ENCODE data around the genes MAN2A2, SV2B and FAM174B.

DNA sequence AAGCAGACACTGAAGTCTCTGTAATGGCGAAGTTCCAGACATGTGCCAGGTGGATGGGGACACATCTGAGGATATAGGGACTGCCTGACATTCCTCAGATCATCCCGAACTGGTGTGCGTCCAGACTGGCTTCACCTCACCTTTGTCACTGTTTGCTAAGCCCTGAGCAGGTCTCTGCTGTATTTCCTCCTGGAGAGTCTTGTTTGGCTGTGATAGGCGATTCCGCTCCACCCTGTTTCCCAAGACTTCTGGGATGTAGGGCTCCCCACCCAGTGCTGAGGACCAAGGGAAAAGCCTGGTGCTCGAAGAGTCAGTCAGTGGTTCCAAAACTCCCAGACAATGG, 11.1 kb upstream of the FURIN start:
- PRO-cap = no peak

DNA sequence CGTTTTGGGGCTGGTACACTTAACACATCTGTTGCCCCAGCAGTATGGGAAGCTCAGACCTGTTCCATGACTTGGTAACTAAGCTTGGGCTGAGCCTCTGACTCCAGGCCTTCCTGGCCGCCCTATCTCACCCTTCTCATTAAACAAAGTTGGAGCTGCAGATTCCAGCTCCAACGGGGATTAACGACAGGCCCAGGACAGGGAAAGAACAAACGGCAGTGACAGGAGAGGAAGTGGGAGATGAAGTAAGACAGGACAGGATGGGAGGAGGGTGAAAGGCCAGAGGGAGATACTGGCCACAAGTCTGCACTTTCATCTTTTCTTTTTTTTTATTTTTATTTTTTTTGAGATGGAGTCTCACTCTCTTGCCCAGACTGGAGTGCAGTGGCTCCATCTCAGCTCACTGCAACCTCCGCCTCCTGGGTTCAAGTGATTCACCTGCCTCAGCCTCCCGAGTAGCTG, 8.5 kb upstream of the FURIN start:
- PRO-cap = no peak

DNA sequence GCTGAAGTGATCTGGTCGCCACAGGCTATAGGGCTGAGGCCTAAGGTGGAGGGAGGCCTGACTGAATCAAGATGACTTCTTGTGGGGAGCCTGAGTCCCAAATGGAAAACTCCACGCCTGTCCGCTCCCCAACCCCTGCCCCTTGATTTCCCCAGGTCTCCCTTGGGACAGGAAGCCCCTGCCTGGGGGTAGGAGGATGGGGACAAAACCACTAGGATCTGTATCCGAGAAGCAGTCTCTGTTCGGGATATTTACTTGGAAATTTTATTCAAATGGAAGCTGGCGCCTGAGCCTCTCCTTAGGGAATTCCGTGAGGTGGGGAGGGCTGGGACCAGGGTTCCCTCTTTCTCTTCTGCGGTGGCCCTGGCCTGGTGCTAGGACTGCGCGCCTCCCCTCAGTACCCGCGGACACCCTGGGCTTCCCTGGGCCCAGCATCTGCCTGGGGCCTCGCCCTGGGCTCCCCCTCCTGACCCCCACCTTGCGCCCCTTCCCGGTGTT, 526 bp upstream of the FES start:
- PRO-cap = no peak

DNA sequence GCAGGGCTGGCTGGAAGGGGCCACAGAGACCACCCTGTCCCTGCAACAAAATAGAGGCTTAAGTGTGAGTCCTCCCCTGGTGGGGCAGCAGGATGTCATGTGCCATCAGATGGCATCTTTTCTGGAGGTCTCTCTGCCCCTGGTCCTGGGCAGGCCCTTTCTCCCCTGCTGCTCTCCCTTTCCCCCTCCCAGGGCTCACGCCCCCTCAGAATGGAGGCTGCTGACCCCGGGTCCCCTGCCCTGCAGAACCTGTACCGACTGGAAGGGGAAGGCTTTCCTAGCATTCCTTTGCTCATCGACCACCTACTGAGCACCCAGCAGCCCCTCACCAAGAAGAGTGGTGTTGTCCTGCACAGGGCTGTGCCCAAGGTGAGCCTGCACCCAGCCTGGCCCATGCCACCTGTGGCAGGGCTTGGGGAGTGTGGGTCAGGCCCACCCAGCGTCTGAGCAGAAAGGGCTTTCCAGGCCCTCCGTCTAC, 7.0 kb downstream of the FES start:
- PRO-cap = no peak

DNA sequence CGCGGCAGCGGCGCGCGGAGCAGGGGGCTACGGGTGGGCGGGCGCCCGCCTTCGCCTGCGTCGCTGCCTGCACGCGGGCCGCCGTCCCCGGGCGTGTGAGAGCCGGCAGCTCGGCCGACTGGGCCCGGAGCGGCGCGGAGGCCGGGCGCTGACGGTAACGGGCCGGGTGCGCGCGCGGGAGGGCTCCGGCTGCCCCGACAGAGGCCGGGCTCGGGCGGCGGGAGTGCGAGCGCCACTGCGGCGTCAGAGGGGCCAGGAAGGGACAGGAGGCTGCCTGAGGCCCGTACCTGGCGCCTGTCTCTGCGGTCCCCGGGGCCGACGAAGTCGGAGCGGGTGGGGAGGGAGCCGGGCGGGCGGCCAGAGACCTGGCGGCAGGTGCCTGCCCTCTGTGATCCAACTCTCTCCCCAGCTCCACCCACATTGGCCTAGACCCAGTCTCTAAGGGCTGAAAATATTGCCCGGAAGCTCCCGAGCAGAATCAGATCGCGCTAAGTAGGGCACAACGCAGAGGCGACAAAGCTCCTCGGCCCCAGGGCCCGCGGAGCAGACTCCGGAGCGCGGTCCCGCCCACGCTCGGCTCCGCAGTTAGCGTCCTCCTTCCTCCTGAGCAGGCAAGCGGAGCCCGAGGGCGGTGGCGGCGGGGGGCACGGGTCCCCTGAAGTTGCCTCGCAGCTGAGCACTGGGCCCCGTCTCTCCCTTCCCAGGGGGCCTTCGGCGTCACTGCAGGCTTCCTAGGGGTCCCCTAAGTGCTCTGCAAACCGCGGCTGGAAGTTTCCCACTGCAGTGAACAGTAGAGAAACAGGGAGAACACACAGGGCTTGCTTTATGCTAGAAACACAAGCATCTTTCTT, at the start of gene MAN2A2:
Gene MAN2A2, plus strand, starts transcription at position 481 of the 851 bp plus-strand sequence.
- PRO-cap = bidirectional peak, plus-strand start at position 481 of the sequence, minus-strand start at position 420 of the sequence

- PRO-cap = no peak
Measured at GRCh38 chr15:90914276-90914762, 11.2 kb downstream of the MAN2A2 start.

DNA sequence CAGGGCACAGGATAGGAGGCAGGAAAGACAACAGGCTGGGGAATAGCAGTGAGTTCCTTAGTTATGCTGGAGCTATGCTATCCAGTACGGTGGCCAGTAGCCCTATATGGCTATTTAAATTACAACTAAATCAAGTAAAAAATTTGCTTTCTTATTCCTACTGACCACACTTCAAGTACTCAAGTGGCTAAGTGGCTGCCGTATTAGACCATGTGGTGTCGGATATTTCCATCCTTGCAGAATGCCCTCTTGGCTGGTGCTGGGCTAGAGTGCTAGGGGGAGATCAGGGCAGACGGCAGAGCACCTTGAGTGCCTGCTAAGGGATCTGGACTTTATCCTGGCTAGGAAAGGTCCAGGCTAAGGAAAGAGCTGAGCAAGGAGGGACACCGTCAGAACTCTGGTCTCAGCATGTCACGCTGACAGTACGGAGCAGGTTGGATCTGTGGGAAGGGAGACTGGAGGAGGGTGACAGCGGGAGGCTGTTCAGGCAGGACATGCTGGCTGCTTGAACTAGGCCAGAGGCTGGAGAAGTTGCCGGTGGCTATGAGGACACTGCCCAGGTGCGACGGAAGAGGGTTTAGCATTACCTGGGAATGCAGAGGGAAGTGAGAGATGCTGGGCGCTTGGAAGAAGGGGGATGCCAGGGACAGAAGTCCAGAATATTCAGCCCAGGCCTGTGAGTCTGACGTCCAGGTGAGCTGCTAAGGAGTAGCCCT, 14.1 kb downstream of the MAN2A2 start:
- PRO-cap = no peak

GRCh38 chr15:90952744-90954102, 1.5 kb upstream of the RCCD1 start:
- PRO-cap = no peak

GRCh38 chr15:90957840-90958189, 3.1 kb downstream of the RCCD1 start:
- PRO-cap = no peak

DNA sequence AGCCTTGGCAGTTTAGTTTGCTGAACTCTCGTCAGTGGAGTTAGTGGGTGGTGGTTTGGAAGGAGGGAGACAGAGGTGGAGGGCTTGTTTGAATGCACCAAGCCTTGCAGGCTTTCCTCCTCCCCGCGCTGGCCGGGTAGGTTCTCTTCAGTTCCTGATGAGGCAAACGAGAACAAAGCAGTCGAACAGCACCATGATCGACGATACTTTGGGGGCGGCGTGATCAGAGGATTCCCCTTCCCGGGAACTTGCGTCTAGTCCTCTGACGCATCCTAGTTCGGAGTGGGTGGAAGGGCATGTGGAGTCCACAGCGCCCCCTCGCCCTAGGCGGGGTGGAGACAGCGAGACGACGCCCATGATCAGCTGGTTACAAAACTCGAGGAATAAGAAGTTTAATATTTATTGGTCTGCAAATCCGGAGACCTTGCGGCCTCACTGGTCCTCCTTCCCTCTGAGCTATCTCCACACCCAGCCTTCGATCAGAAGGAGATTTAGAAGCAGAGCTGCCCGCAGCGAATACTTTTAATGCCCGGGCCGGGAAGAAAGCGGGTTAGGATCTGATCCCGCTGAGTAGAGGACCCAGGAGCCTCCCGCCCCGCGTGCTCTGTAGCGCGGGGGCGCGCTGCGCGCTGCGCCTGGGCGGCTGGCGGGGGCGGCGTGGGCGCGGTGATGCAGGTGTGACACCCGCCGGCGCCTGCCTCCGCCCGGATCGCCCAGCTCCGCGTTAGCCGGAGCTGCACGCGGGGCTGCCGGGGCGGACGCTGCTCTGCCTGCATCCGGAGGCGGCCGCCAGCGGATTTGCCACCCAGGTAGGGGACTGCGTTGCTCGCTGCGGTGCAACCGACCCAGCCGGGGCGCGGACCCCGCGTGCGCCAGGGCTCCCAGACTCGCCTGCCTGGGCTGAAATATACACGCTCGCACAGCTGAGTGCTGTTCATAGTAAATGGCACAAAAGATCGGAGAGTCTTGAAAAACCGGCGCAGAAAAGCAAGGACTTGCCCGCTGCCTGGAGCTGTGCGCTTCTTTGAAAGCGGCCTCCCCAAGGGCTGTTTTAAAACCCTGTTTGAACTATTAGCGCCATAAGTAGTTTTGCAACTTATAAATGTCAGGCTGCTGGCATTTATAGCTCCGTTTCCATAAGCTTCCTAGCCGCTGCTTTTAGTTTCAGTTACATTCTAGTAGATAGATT, at the start of gene SV2B:
Gene SV2B, plus strand, starts transcription at position 703 of the 1,189 bp plus-strand sequence.
- PRO-cap = no peak

GRCh38 chr15:91319978-91320527, 220.0 kb downstream of the SV2B start:
- PRO-cap = no peak

DNA sequence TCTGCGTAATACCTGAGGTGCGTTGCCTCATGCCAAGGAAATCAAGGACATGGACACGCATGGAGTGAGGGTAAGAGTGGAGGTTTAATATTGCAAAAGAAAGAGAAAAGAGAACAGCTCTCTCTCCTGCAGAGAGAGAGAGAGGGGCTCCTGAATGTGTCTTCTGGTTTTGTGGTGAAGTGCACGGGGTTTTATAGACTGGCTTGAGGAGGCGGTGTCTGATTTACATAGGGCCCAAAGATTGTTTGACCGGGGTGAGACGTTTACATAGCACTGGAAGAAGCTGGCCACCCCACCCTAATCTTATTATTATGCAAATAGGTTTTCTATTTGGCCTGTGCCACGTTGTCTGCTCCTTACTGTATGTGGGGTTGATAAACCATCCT, 268.5 kb downstream of the SV2B start:
- PRO-cap = no peak

DNA sequence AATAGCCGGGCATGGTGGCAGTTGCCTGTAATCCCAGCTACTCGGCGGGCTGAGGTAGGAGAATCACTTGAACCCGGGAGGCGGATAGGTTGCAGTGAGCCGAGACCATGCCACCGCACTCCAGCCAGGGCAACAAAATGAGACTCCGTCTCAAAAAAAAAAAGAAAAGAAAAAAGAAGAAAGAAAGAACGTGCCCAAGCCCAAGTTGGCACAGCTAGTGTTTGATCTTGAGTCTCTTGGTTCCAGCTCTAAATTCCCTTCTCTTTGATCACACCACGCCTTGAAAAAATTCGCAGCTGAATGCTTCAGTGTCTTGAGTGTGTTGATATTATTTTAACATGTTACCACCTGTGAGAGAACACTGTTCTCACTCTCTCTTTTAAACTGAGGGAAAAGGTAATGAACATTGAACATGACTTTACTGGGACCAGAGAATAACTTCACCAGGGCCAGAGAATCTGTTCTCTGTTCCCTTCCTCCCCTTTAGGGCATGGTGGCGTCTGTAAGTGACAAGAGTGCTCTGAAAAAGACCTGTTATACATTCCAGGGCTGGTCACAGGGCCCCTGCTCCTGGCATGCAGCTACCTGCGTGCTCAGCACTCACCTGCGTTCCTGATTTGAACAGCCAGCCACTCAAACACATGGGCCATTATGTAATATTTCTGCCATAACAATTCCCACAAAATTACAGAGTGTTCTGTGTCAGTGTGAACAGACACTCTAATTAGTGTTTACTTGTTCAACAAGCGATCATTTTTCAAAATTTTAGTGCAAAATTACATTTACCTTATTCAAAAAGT, 19.1 kb downstream of the SLCO3A1 start:
- PRO-cap = no peak

DNA sequence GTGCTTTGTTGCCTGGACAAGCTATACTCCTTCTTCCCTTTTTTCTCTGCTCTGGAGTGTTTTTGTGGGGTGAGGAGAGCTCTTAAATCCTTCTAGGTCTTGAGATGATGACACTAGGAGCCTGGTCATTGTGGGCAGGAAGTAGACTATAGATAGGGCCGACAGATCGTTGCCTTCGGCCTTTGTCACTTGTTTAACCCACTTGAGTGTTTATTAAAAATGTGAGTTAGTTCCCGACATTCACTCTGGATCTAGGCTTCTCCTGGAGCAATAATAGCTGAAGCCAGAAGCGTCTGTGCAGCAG, 93.9 kb downstream of the SLCO3A1 start:
- PRO-cap = no peak

GRCh38 chr15:91965802-91966517, 112.5 kb downstream of the SLCO3A1 start:
- PRO-cap = no peak

DNA sequence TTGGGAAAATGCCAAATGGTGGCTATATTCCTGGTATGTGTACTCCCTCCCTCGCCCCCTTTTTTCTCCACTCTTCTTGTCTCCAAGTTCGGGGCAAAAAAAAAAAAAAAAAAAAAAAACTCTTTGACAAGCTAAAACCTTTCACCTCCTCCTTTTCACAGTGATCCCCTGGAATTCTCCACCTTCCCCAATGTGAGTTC, 263.0 kb upstream of the ST8SIA2 start:
- PRO-cap = no peak

DNA sequence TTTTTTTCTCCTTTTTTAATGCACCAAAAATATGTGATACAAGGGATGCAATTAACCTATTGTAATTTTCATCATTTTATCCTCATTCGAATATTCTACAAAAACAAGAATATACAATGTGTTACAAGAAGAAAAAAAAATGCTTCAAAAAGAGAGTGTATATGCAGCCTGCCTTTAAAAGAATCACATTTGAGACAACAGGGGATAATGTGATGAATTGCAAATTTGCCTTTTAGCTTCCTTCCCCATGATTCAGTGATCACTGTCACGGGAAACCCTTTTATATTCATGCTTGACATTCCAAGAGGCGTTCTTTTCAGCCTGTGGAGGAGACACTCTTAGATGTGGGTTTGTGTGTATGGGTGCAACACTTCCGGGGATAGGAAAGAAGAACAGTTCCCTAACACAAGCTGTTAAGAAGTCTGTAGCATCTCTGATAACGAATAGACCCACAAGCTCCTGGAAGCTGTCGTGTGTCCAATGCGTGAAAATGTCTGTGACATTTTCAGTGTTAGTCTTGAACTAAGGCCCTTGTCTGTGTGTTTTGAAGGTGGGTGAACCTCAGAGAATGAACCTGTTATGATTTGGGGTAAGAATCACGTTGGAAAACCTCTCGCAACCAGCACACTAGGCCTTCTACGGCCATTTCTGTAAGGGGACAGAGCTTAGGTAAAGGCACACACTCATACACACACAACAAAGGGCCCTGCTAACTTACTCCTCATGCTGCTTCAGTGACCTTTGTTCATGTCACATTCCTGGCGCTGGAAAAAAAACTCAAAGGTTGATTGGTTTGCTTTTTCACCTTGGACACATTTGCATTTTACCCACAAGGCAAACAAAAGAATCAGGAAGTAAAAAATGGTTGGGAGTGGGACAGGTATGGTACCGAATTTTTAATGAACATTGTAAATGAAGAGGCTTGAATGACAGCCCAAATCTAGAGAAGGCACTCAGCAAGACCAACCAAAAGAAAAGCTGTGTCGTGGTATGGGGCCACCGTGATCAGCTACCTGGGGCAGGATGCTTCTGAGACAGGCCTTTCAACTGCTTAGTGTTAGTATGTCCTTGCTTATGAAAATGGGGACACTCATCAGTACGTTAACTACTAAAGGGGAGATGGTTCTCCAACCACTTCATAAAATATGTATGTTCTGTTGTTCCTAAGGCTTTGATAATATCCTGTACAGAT, 229.1 kb upstream of the ST8SIA2 start:
- PRO-cap = no peak

DNA sequence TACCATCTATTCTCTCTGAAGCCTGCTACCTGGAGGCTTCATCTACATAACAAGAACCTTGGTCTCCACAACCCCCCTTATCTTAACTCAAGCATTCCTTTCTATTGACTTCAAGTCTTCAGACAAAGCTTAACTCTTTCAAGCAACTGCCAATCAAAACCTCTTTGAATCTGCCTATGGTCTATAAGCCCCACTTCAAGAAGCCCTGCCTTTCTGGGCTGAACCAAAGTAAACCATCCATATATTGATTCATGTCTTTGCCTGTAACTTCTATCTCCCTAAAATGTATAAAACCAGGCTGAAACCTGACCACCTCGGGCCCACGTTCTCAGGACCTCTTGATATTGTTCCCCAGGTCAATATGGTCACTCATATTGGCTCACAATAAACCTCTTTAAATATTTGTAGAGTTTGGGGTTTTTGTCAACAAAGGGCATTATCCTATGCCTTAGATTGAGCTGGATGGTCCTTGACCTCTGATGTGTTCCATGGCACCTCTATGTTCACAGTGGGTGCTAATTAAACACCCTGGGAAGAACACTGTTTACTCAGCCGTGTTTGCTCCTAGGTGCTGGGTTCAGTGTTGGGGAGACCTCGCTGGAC, 7.6 kb downstream of the FAM174B start:
- PRO-cap = no peak

DNA sequence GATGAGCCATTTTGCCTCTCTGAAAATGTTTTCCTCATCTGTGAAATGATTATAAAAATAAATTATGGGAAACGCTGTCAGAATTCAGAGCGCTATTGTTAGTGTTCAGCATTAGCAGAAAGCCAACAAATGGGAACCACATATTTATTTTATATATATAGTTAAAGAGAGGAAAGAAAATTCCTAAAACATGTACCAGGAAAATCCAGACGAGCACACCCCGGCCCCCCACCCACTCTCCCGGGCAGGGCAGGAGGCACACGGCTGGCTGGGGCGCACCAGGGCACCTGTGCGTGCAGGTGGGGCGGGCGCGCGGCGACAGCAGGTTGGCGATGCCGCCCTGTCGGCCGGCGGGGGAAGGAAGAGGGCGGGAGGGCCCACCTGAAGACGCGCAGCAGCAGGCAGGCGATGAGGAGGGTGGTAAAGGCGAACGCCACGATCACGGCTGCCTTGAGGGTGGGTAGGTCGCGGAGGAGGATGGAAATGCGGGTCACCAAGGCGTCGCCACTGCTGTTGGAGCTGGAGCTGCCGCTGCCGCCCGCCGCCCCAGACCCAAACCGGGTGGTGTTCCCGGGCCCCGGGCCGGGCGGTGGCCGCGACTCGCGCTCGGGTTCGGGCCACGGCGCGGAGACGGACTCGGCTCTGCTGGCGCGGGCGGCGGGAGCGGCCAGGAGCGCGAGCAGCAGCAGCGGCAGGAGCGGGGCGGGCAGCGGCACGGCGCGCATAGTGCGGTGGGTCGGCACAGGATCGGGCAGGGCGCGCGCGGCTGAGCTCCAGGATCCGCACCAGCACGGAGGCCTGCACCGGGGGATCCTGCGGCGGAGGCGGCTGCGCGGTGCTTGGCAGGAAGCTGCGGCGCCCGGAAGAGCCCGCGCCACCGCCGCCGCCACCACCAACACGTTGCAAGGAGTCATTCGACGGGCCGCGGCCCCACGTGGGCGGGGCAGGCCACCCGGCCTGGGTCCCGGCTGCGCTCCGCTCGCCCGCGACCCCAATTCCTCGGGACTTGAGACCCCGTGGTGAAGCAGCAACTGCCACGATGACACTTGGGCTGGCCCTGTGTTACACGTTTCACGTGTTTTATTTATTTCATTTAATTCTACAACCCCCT, at the start of gene FAM174B:
Gene FAM174B, minus strand, starts transcription at position 841 of the 1,111 bp plus-strand sequence.
- PRO-cap = no peak

DNA sequence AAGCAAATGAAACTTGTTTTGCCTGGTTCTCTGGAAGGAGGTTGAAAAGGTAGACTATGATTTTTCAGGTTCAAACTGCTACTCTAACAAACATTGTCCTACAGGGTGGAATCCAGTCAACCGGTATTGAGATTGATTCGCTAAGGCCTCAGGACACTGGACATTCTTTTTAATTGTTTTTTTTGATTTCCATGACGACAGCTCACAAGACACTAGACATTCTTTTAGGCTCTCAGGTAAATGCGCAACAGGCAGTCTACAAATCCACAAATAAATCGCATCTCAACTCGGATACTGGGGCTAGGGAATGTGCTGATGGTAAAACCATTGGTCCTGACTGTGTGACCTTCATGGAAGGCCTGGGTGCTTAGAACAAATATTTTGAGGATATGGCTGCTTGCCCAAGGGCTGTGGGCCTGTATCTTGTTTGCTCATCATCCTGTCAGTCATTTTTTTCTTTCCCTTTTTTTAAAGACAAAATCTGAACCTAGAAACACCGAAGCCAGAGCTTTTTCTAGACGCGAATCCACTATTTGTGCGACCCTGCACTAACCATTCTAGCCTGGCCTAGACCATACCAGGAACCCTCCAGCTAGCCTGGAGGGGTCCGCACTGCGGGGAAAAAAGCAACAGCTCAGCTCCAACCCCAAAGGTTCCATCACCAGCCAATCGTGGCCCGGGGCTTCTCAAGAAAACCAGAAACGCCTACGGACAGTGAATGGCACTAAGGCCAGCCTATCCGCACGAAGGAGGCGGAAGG, 18.2 kb upstream of the CHD2 start:
- PRO-cap = unidirectional peak, minus-strand start at position 614 of the sequence; bidirectional peak, plus-strand start outside the sequence, minus-strand start at position 660 of the sequence